Choroid plexus epithelial cell (primary cell): ENCODE measurements around a stretch of chr7.

GRCh38 chr7:69625552-69626243, 27.4 kb downstream of the AUTS2 start:
- RRBS: no CpG with 5 or more reads among the region's 7 CpGs

GRCh38 chr7:69749389-69749743, 151.1 kb downstream of the AUTS2 start:
- RRBS: no CpG with 5 or more reads among the region's 5 CpGs

GRCh38 chr7:69953705-69954173, 355.5 kb downstream of the AUTS2 start:
- RRBS: no CpG with 5 or more reads among the region's 2 CpGs

- RRBS: no CpG with 5 or more reads among the region's 10 CpGs
Observed at GRCh38 chr7:70416561-70416965, 715.4 kb upstream of the GALNT17 start.

DNA sequence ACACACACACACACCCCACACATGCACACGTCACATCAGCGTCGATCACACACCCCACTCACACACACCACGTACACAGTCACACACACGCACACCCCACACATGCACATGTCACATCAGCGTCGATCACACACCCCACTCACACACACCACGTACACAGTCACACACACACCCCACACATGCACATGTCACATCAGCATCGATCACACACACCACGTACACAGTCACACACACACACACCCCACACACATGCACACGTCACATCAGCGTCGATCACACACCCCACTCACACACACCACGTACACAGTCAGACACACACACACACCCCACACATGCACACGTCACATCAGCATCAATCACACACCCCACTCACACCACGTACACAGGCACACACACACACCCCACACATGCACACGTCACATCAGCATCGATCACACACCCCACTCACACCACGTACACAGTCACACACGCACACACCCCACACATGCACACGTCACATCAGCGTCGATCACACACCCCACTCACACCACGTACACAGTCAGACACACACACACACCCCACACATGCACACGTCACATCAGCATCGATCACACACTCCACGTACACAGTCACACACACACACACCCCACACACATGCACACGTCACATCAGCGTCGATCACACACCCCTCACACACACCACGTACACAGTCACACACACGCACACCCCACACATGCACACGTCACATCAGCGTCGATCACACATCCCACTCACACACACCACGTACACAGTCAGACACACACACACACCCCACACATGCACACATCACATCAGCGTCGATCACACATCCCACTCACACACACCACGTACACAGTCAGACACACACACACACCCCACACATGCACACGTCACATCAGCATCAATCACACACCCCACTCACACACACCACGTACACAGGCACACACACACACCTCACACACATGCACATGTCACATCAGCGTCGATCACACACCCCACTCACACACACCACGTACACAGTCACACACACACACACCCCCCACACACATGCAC, 635.4 kb upstream of the GALNT17 start:
- RRBS: no CpG with 5 or more reads among the region's 44 CpGs

- RRBS: no CpG with 5 or more reads among the region's 7 CpGs
Observed at GRCh38 chr7:70568470-70569133, 563.3 kb upstream of the GALNT17 start.

GRCh38 chr7:70696086-70696888, 435.7 kb upstream of the GALNT17 start:
- RRBS: no CpG with 5 or more reads among the region's 12 CpGs

GRCh38 chr7:70779361-70780268, 352.3 kb upstream of the GALNT17 start:
- RRBS: no CpG with 5 or more reads among the region's 10 CpGs

DNA sequence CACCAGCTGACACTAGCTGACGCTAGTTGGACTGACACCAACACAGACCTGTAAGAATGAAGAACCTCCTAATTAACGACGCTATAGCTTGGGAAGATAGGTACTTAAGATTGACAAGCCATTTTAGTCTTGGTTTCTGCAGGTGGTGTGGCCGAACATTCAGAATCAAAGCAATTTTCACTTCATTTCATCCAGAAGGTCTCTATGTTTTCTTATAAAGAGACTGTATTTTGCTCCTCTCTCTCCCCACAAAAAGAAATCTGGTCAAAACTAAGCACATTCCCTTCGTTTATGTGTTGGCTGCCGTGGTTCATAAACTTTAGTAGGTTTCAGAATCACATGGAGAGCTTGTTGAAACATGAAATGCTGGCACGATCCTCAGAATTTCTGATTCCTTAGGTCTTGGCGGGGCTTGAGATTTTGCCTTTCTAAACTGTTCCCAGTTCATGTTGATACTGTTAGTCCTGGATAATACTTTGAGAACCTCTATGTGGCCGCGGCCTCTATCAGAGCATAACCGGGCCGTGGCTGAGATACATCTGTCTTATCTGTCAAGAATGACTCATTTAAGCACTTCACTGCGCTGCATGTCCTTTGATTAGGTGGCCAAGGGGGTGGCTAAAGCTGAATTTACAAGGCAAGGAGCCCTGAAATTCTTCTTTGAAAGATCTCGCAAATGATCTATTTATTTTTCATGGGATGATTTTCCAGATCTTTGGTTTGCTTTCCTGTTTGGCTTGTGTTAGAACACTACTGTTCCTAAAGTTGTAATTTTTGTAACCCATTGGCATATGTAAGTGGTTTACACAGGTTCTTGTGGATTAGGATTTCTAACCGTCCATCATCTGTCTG, 66.8 kb downstream of the GALNT17 start:
- RRBS: no CpG with 5 or more reads among the region's 15 CpGs

GRCh38 chr7:71278167-71278731, 146.3 kb downstream of the GALNT17 start:
- RRBS: no CpG with 5 or more reads among the region's 3 CpGs

DNA sequence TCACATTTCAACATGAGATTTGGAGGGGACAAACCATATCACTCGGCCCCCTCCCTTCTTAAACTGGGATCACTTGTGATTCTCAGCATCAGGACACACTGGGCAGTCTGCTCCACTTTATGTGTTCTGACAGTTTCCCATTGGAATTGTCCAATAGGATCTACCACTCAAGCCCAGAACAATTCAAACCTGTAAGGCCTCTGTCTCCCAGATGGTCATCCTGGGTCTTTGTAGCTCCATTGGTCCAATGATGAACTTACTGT, 262.4 kb downstream of the GALNT17 start:
- RRBS: no CpG with 5 or more reads among the region's 1 CpG

DNA sequence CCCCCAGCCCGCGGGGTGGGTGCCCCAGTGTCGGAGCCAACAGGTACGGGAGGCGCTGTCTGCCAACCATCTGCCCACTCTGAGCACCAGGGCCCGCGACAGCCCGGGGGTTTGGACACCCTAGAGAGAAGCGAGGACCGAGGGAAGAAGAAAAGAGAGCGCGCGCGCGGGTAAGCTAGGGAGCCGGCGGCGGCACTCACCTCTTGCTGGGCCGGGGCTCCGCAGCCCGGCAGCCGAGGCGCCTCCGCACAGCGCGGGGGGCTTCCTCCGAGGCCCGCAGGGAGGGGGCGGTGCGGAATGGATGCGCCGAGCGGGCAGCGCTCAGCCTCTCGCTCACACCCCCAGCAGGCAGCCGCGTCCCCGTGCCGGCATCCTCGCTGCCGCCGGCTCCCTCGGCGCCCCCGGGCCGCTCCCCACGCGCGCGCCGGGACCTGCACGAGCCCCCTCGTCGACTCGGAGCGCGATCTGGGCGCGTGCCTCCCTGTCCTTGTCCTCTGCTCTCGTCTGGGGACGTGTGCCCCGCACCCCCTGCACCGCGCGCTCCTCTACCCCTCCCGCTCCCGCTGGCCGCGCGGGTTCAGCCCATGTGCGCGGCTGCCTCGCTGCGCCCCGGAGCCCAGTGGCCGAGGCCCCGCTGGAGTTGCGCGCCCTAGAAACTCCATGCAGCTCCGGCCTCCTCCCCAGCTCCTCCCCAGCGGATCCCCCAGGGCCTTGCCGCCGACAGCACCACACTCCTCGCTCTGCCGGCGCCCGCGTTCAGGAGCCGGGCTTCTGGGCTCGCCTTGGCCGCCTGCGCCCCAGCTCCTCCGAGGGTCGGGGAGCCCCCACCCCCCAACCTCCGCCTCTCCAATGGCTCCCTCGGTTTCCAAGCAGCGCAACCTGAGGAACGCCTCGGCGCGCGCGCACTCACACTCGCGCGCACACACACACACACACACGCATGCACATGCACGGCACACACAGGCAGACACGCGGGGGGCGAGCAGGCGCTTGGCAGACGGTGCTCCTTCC, 75.3 kb downstream of the CALN1 start:
- RRBS: 3% methylated on average over 24 of the region's 113 CpGs

DNA sequence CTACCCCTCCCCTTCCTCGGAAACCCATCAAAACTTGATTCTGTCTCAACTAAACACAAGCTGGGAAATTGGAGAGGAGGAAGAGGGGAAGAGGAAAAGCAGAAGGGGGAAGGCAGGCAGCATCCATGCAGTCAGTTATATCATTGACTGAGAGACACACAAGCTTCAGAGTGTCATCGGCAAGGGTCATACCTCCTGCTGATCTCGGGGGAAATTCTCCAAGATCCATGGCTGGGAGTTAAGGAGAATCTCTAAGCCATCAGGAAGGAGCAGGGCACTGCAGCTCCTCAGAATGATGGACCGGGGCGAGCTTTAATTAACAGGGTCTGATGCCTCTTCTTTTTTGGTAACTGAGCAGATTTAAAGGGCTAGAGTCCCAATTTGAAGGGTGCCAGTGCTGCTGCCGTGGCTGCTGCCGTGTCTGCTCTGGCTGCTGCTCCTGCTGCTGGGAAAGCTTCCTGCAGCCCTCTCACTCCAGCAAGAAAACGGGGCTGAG, 34.8 kb upstream of the CALN1 start:
- RRBS: no CpG with 5 or more reads among the region's 8 CpGs

GRCh38 chr7:72881980-72882485, 42.9 kb upstream of the POM121 start:
- RRBS: no CpG with 5 or more reads among the region's 5 CpGs

DNA sequence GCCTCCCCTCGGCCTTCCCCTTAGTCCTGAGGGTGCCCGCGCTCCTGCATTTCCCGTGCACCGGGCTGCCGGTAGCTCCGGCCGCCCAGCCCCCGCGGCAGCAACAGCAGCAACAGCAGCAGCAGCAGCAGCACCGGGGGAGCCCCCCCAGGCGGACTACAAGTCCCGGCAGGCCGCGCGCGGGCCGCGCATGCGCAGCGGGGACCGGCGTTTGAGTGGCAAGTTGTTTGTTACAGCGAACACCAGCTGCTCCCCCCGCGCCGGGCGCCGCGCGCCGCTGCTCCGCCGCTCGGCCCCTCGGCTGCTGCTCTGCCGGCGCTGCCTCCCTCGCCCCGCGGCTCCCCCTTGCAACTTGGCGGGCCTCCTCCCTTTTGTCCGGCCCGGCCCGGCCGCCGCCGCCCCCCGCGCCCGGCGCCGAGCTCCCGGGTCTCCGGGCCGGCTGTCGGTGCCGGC, 501 bp downstream of the SPDYE10 start:
- RRBS: no CpG with 5 or more reads among the region's 58 CpGs

DNA sequence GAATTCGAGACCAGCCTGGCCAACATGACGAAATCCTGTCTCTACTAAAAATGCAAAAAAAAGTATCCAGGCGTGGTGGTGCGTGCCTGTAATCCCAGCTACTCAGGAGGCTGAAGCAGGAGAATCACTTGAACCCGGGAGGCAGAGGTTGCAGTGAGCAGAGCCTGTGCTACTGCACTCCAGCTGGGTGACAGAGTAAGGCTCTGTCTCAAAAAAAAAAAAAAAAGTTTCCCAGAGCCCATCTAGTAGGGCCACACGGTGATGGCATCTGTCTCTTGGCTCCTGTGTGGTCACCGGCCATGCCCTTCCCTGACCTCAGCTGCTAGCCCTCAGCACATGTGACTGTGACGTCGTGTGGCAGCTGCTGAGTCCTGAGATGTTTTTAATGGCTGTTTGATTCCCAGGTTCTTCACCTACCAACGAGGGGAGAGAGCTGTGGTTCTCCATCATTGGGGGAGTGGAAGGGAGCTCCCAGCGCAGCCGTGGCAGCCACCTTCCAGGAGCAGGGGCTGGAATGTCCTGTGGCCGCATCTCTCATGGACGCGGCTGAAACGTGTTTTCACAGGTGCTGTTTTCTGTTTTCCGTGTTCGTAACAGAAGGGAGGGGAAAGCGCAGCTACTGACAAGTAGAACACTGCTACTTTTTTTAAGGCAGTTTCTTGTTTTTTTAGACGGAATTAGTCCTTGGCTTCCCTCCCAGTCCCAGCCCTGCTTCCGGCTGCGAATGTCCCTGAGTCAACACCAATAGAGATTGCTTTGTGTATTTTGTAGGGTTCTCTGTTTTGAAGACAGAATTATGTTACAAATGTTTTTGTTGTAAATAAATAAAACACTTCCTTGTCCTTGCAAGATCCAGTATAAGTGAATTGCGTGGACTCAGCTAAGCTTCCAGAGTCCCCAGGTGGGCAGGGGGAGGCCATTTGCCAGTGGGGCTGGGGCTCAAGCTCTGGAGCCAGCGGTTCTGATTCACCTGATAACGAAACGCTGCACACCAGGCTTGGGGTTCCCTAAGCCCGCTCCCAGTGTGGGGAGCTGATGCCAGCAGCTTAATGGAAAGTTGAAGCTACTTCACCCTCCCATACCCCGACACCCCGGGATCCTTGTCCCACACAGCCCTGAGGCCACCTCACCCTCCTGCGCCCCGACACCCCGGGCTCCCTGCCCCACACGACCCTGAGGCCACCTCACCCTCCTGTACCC, 30.2 kb downstream of the FKBP6 start:
- RRBS: 21% methylated on average over 2 of the region's 33 CpGs

GRCh38 chr7:73397397-73398303, 35.9 kb upstream of the FZD9 start:
- RRBS: no CpG with 5 or more reads among the region's 18 CpGs

GRCh38 chr7:73399175-73399803, 34.3 kb upstream of the FZD9 start:
- RRBS: no CpG with 5 or more reads among the region's 17 CpGs

- RRBS: no CpG with 5 or more reads among the region's 18 CpGs
Observed at GRCh38 chr7:73573925-73574676, 4.3 kb downstream of the TBL2 start.

DNA sequence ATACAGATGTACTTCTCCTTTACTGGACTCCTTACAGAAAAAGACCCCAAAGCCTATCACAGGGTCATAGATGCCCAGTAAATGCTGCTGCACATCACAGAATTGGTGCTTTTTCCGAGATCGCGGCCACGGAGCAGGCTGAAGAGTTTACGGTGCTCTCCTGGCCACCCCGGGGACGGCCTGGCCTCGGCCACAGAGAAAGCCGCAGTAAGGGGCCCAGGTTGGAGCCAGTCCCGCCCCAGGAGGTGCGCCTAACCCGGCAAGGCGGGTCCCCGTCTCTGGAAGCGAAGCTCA, 442 bp downstream of the TBL2 start:
- RRBS: under 1% methylated on average over 10 of the region's 15 CpGs